Breast epithelium (tissue), 2 donors: Measurements from ENCODE around the genes OVOL2 and SCP2D1.

- PRO-cap, result no peak
- RAMPAGE, long total RNA, 2 experiments, result no peak in any of the 2 experiments
These were observed 22.3 kb downstream of the RRBP1 start for GRCh38 chr20:17659423-17660532.

- PRO-cap, result no peak
- RAMPAGE, long total RNA, 2 experiments, result no peak in any of the 2 experiments
These were observed 132.3 kb downstream of the SNX5 start for GRCh38 chr20:17836134-17836932.

GRCh38 chr20:17895992-17896814 is 72.4 kb downstream of the SNX5 start:
- PRO-cap, result no peak
- RAMPAGE, long total RNA, 2 experiments, result no peak in any of the 2 experiments

DNA sequence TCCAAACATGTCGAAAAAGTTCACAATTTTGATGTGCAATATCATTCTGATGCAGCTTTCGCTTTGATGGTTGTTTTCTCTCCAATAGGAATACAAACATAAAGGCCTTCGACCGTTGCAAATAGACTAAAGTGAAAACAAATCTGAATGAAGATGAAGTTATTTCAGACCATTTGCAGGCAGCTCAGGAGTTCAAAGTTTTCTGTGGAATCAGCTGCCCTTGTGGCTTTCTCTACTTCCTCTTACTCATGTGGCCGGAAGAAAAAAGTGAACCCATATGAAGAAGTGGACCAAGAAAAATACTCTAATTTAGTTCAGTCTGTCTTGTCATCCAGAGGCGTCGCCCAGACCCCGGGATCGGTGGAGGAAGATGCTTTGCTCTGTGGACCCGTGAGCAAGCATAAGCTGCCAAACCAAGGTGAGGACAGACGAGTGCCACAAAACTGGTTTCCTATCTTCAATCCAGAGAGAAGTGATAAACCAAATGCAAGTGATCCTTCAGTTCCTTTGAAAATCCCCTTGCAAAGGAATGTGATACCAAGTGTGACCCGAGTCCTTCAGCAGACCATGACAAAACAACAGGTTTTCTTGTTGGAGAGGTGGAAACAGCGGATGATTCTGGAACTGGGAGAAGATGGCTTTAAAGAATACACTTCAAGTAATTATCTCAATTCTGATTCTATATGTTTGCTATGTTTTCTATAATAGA is 1.0 kb downstream of the MGME1 start:
- PRO-cap, result no peak
- RAMPAGE, long total RNA, 2 experiments, result no peak in any of the 2 experiments

- PRO-cap, result no peak
- RAMPAGE, long total RNA, 2 experiments, result no peak in any of the 2 experiments
These were observed 32.7 kb downstream of the MGME1 start for GRCh38 chr20:18001397-18002036.

DNA sequence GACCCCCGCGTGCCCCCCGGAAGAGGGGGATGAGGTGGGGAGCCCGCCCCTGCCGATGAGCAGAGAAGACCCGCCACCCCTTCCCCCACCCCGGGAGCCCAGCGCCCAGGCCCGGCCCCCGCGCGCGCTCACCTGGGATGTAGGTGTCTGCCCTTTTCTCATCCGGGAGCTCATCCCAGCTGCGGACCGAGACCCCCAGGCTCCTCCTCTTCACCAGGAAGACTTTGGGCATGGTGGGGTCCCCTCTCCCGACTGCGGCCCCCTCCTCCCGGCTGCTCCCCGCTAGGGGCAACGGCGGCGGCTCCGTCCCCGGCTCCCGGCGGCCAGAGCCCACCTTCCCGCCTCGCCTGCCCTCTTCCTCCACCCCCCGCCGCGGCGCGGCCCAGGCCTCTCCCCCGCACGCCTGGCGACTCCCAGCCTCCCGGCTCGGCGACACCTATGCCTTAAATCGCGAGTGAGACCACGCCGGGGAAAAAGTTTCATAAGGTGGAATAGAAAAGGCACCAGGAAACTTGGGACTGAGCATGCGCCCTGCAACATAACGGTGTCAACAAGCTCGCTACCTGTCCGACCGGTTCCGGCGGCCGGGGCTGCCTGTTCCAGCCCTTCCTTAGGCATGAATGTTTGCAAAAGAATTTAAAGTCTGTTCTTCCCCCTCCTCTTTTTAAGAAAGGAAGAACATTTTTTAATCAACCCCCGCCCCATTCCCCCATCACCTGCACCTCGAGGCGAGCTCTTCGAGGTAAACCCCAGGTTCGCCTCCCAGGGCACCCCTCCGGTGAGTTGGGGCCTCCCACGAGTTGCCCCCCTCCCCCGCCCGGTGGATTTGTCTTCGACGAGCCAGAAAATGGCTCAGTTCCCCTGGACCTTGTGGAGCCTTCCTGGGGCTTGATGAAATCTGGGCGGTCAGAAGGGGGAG is at the start of gene OVOL2:
TSS of gene OVOL2 (minus strand) at position 514 of the 919 bp plus-strand sequence.
- PRO-cap, result no peak
- RAMPAGE, long total RNA, 2 experiments, result no peak in any of the 2 experiments

- PRO-cap, result no peak
- RAMPAGE, long total RNA, 2 experiments, result no peak in any of the 2 experiments
These were observed 1.2 kb downstream of the KAT14 start for GRCh38 chr20:18138825-18139389.

GRCh38 chr20:18504394-18504885 is 3.3 kb upstream of the SEC23B start:
- PRO-cap, result no peak
- RAMPAGE, long total RNA, 2 experiments, result no peak in any of the 2 experiments

DNA sequence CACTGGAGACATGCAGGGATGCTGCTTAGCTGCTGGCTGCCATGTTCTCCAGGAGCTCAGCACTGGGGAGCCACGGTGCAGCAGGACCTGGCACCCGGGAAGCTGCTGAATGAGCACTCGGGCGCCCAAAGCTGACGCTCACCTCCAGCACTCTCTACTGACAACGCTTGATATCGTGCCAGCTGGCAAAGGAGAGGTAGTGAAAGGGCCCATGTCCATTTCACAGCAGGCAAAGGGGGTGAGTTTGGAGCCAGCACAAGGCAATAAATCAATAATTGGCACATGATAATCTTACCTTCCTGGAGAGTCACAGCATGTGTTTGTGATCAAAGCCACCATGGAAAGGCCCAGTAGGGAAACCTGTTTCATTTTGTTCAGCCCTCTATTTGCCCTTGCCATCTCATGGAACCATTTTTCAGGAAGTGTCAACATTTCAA is 23.3 kb upstream of the SMIM26 start:
- PRO-cap, result no peak
- RAMPAGE, long total RNA, 2 experiments, result no peak in any of the 2 experiments

- PRO-cap, result no peak
- RAMPAGE, long total RNA, 2 experiments, result no peak in any of the 2 experiments
These were observed 11.9 kb upstream of the SMIM26 start for GRCh38 chr20:18555453-18555652.

DNA sequence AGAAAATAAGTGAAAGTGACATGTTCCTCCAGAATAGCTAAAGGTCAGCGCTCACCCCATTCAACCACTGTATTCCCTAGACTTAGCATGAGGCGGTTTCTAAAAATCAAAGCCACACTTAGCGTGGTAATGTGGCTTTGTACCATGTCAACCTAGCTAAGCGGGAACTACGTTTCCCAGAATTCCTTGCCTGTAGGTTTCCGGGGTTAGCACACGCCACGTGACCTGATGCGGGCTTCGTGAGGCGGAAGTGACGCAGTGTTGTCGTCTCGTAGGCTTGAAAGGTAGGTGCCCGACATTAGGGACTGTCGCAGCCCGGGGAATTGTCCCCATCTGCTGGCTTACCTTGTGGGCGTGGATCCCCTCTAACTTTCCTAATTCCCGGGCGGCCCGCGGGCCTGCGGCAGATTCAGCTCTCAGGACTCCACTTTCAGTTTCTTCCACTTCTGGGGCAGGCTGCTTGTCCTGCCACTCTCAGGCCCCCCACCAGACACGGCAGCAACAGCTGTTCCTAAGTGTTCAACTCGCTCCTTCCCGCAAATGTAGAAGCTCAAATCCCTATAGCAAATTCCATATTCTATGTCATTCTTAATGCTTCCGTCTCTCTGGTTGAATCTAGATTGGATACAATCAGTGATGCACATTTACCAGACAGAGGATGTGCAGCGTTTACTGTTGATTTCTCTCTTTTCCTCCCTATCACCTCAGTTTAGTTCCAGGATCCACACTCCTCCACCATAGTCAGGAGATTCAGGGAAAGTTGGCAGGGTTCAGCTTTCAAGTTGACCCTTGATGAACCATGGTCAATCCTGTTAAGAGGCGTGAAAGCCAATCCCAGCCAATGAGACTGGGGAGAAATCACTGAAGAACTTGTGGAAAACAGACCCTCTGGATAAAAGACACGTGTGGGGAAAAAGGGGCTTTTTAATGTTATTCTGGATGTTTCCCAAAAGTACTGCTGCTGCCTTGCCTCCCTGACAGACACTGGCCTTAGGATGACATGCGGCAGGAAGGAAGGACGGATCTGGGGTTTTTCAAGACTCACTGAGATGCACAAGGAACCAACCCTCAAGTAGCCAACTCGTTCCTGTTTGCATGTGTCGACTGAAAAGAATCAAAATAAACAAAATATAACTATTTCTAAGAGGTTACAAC is 19.4 kb upstream of the SCP2D1 start:
- PRO-cap, result unidirectional peak, plus-strand start at position 264 of the sequence
- RAMPAGE, long total RNA, 2 experiments, result start-site peak on the plus strand in 2 of 2 experiments, centred at positions 259 to 260 of the sequence, 8 to 79 reads per replicate

- PRO-cap, result no peak
- RAMPAGE, long total RNA, 2 experiments, result no peak in any of the 2 experiments
These were observed at the start of gene SCP2D1 for GRCh38 chr20:18813486-18813914. SCP2D1 (plus strand) TSS chr20:18813783.

DNA sequence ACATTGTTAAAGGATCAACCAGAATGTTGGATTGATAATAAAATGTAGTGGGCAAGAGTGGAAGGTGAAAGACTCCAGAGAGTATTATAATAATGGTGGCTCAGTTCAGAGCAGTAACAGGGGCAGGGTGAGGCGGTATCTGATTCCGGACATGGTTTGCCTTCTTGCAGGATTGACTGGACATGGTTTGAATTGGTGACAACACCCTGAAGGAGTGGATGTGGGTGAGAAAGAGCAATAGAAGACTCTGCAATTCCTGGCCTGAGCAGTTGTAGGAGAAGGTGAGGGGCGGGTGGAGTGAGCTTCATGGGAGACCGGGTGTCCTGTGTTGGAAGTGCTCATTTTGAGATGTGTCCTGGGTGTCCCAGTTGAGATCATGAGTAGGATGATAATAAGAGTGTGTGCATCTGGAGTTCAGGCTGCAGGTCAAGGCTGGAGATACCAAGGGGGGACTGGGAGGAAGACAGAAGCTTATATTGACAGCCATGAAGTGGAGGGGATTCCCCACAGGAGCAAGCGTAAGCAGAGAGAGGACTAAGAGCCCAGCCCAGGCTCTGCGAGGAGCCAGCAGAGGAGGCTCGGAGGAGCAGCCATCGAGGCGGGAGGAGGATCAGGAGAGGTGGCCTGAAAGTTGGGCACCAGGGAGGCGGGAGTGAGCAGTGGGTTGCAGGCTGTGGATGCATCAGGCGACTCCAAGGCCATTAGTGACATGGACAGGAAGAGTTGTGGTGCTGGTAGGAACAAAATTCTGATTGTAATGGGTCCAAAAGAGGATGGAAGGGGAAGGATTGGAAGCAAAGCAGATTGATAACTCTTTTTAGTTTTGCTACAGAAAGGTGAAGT is 116.1 kb downstream of the SLC24A3 start:
- PRO-cap, result no peak
- RAMPAGE, long total RNA, 2 experiments, result no peak in any of the 2 experiments

- PRO-cap, result no peak
- RAMPAGE, long total RNA, 2 experiments, result no peak in any of the 2 experiments
These were observed 205.9 kb upstream of the RIN2 start for GRCh38 chr20:19552197-19552466.

DNA sequence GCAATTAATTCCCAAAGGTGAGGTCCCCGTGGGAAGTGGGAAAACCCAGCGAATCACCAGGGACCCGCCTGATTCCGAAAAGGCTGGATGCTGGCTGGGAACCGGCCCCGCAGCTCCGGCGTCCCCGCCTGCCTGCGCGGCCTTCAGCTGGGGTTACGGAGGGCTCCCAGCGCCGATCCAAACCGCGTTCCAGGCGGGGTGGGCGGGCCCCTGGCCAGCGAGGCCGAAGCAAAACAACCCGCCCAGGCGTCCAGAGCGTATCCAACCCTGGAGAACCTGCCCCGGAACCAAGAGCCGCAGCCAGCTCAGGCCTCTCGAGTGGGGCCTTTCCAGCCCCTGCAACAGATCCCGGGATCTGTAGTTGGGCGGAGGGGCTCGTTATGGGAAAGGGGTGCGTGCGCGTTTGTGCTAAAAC is 704 bp upstream of the RIN2 start:
- PRO-cap, result bidirectional peak, plus-strand start at position 260 of the sequence, minus-strand start at position 155 of the sequence
- RAMPAGE, long total RNA, 2 experiments, result start-site peak on the plus strand in 2 of 2 experiments, centred at positions 295 to 312 of the sequence, 30 to 105 reads per replicate

- PRO-cap, result no peak
- RAMPAGE, long total RNA, 2 experiments, result no peak in any of the 2 experiments
These were observed 40.4 kb upstream of the NAA20 start for GRCh38 chr20:19976515-19977429.

- PRO-cap, result no peak
- RAMPAGE, long total RNA, 2 experiments, result no peak in any of the 2 experiments
These were observed 145.1 kb downstream of the CFAP61 start for GRCh38 chr20:20197537-20197736.

DNA sequence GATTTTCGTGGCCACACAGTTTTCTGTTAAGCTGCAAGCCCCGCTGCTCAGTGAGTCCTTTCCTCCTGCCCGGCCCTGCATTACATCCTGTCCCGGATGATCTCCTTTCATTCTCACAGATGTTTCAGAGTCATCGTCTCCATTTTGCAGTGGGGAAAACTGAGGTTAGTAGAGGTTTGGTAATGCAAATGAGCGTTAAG is 155.5 kb downstream of the CFAP61 start:
- PRO-cap, result no peak
- RAMPAGE, long total RNA, 2 experiments, result no peak in any of the 2 experiments

DNA sequence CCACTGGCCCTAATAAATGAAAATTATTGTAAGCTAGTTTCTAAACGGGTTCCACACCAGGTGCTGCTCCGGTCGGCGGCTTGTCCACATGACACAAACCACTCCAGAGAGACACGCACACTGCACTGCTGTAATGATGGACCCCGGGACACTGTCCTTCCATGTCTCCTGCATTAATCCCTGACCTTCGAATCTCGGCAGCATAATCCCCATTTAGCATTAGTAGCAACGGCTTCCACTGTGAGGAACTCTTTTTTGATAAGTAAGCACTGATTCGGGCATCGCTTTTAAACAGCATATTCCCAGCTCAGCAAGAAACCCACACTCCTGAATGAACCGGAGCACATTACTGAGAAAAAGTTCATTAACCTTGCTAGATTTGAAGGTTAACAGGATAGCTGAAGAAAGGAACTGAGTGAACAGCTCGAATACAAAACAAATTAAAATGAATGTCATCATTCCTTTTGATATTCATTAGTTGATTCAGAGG is 43.6 kb downstream of the INSM1 start:
- PRO-cap, result no peak
- RAMPAGE, long total RNA, 2 experiments, result no peak in any of the 2 experiments

DNA sequence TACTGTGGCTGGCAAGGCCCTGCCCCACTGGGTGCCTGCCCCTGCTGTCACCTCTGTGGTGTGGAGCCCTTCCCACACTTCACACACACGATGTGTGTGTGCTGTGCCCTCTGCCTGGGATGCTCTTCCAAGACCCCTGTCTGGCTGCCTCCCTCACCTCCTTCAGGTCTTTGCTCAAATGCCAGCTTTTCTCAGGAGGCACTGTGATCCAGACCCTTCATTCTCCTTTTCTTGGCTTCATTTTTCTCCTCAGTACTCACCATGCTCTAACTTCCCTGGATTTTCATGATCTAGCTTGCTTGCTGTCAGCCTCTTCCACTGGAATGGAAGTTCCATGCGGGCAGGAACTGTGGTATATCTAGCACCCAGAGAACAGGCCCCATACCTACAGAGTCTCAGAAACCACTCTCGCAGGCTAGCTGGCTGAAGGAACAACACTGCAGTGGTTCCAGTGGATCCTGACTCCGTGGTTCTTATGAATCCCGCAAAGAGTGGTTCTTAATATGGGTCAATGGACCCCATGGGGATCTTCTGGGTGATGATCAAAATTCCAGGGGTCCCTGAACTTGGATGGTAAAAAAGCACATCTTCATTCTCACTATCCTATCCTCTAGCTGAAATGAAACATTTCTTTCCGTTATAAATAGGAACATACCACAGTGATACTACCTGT is 69.7 kb downstream of the INSM1 start:
- PRO-cap, result no peak
- RAMPAGE, long total RNA, 2 experiments, result no peak in any of the 2 experiments